Skeletal muscle tissue (tissue), 7 donors: ENCODE results near the gene CDCP2.

- PRO-cap, 3 experiments: no peak in any of the 3 experiments
- RAMPAGE, long total RNA: no peak
- RRBS, 2 experiments: no CpG with 5 or more reads among the region's 8 CpGs
These were observed 56.2 kb upstream of the PODN start for GRCh38 chr1:53005663-53006311.

GRCh38 chr1:53135256-53135712 lies 7.2 kb downstream of the SLC1A7 start:
- PRO-cap, 3 experiments: no peak in any of the 3 experiments
- RAMPAGE, long total RNA: no peak
- RRBS, 2 experiments: no CpG with 5 or more reads among the region's 12 CpGs

GRCh38 chr1:53196040-53196471 lies 568 bp upstream of the CPT2 start:
- PRO-cap, 3 experiments: no peak in any of the 3 experiments
- RAMPAGE, long total RNA: no peak
- RRBS, 2 experiments: no CpG with 5 or more reads among the region's 9 CpGs

- PRO-cap, 3 experiments: no peak in any of the 3 experiments
- RAMPAGE, long total RNA: no peak
- RRBS, 2 experiments: no CpG with 5 or more reads among the region's 18 CpGs
These were observed 266 bp downstream of the MAGOH start for GRCh38 chr1:53238109-53238395.

GRCh38 chr1:53526740-53527142 lies 67.5 kb downstream of the DMRTB1 start:
- PRO-cap, 3 experiments: no peak in any of the 3 experiments
- RAMPAGE, long total RNA: no peak
- RRBS, 2 experiments: 14 to 16% methylated on average over 1 of the region's 18 CpGs

GRCh38 chr1:53606653-53606910 lies 132.4 kb downstream of the GLIS1 start:
- PRO-cap, 3 experiments: no peak in any of the 3 experiments
- RAMPAGE, long total RNA: no peak
- RRBS, 2 experiments: 47 to 69% methylated on average over 5 to 7 of the region's 12 CpGs

GRCh38 chr1:53697765-53698333 lies 41.1 kb downstream of the GLIS1 start:
- PRO-cap, 3 experiments: no peak in any of the 3 experiments
- RAMPAGE, long total RNA: no peak
- RRBS, 2 experiments: no CpG with 5 or more reads among the region's 12 CpGs

DNA sequence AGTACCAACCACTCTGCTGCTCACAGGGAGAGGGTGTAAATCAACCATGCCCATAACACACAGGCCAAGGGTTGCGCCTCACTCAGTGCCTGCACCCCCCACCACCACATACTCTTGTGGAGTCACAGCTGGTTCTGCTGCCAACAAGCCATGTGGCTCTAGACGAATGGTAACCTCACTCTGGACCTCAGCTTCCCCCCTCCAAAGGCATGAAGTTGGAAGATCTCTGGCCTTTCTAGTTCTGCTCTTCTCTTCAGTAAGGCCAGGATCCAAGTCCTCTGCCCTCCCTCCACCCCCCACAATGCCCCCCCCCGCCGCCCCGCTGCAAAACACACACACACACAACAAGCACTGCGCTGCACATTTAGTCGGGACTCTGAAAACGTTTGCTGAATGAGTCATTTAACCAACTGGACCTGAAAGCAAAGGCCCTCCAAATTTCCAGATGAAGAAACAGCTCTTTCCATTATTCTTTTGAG lies 1.7 kb upstream of the GLIS1 start:
- PRO-cap, 3 experiments: no peak in any of the 3 experiments
- RAMPAGE, long total RNA: no peak
- RRBS, 2 experiments: no CpG with 5 or more reads among the region's 8 CpGs

DNA sequence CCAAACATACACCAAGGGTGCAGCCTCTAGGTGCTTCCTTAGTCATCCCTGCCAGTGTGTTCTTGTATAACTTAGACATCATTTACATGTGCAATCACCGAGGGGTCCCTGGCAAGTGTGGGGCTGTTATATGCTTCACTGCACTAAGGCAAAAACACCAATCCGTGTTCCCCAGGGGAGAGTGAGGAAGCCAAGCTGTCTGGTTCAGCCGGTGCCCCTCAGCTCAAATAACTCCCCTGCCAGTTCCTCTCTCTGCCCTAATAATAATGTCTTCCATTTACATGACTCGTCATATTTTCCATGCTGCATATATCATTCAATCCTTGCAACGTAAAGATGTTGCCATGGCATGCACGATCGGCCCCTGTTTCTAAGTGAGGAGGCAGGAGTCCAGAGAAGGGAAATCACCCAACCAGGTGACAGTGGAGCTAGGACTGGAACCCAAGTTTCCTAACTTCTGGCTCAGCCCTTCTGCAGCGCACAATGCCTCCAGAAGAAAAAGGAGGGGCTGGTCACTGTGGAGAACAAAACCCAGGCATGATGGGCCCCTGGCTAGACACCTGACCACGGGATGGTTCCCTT lies 24.5 kb upstream of the NDC1 start:
- PRO-cap, 3 experiments: no peak in any of the 3 experiments
- RAMPAGE, long total RNA: no peak
- RRBS, 2 experiments: no CpG with 5 or more reads among the region's 9 CpGs

- PRO-cap, 3 experiments: no peak in any of the 3 experiments
- RAMPAGE, long total RNA: no peak
- RRBS, 2 experiments: no CpG with 5 or more reads among the region's 10 CpGs
These were observed 640 bp downstream of the IFT25 start for GRCh38 chr1:53944870-53945247.

GRCh38 chr1:54152771-54153415 lies at the start of gene CDCP2:
TSS of gene CDCP2 (minus strand) at chr1:54153000.
- PRO-cap, 3 experiments: no peak in any of the 3 experiments
- RAMPAGE, long total RNA: no peak
- RRBS, 2 experiments: 94 to 95% methylated on average over 1 of the region's 10 CpGs

GRCh38 chr1:54216016-54216542 lies 16.1 kb downstream of the MRPL37 start:
- PRO-cap, 3 experiments: no peak in any of the 3 experiments
- RAMPAGE, long total RNA: no peak
- RRBS, 2 experiments: no CpG with 5 or more reads among the region's 10 CpGs

- PRO-cap, 3 experiments: no peak in any of the 3 experiments
- RAMPAGE, long total RNA: no peak
- RRBS, 2 experiments: no CpG with 5 or more reads among the region's 10 CpGs
These were observed 39.0 kb downstream of the MRPL37 start for GRCh38 chr1:54238846-54239410.

- PRO-cap, 3 experiments: peak in 2 of 3 experiments; most common plus-strand start chr1:54275589 (in 1); most common minus-strand start chr1:54275498 (in 2)
- RAMPAGE, long total RNA: no peak
- RRBS, 2 experiments: no CpG with 5 or more reads among the region's 20 CpGs
These were observed 75.1 kb downstream of the MRPL37 start for GRCh38 chr1:54274716-54275902.

- PRO-cap, 3 experiments: no peak in any of the 3 experiments
- RAMPAGE, long total RNA: no peak
- RRBS, 2 experiments: no CpG with 5 or more reads among the region's 10 CpGs
These were observed 114.9 kb downstream of the MRPL37 start for GRCh38 chr1:54314686-54315485.

GRCh38 chr1:54342056-54343319 lies 142.5 kb downstream of the MRPL37 start:
- PRO-cap, 3 experiments: peak in 1 of 3 experiments; most common minus-strand start chr1:54343191 (in 1)
- RAMPAGE, long total RNA: no peak
- RRBS, 2 experiments: 22 to 38% methylated on average over 6 of the region's 32 CpGs

- PRO-cap, 3 experiments: no peak in any of the 3 experiments
- RAMPAGE, long total RNA: no peak
- RRBS, 2 experiments: no CpG with 5 or more reads among the region's 7 CpGs
These were observed 149.8 kb downstream of the MRPL37 start for GRCh38 chr1:54349646-54350207.

DNA sequence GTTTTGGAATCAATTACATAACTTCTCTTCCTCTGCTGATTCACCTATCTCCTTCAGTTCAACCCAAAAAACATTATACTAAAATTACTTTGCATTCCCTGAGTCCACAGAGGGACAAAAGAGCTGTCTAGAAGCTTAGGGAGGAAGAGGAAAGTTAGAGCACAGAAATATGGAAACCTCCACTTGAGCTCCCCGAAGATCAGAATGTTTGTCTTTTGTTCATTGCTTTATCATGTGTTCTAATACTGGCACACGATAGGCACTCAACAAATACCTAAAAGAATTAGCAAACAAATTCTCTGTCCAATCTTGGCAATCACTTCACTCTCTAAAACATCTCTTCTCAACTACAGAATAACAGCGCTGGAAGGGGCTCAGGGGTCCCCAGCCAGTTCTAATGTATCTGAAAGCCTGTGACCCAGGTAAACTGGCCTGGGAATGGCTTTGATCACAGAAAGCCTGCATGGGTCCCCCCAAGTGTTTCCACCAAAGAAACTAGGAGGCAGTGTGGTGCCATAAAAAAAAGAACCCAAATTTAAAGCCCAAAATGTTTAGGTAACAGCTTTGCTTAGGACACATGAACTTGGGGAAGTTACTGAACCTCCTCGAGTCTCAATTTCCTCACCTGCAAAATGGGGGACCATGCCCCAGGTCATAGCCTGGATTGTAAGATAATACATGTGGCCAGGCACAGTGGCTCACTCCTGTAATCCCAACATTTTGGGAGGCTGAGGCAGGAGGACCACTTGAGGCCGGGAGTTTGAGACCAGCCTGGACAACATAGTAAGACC lies 160.3 kb downstream of the MRPL37 start:
- PRO-cap, 3 experiments: no peak in any of the 3 experiments
- RAMPAGE, long total RNA: no peak
- RRBS, 2 experiments: no CpG with 5 or more reads among the region's 5 CpGs

- PRO-cap, 3 experiments: no peak in any of the 3 experiments
- RAMPAGE, long total RNA: no peak
- RRBS, 2 experiments: 5 to 6% methylated on average over 14 of the region's 25 CpGs
These were observed 157.4 kb upstream of the ACOT11 start for GRCh38 chr1:54390611-54391043.

DNA sequence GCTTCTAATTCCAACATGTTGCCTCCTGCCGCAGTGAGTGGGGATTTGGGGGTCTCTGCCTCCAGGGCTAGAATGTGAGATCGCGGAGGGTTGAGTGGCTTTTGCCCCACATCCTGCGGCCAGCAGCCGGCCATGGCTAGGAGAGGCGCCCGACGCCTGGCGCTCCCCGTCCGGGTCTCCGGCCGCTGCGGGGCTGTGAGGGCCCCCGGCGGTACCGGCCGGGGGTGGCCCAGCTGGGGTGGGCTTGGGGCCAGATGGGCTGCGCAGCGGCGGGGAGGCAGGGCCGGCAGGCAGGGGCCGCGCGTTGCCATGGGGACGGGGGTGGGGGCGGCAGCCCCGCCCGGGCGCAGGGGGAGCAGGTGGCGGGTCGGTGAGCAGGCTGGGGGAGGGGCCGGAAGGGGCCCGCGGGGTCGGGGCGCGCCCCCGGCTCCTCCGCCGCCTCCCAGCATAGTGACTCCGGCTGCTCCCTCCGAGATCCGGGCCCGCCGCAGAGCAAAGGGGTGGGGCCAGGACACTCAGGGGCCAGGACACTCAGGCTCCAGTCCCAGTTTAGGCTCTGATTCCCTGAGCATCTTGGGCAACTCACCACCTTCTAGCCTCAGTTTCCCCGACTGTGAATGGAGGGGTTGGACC lies 73.3 kb upstream of the ACOT11 start:
- PRO-cap, 3 experiments: no peak in any of the 3 experiments
- RAMPAGE, long total RNA: no peak
- RRBS, 2 experiments: 4 to 7% methylated on average over 21 to 23 of the region's 47 CpGs